Metastatic Pancreatic Carcinoma in the Ovary (tissue), 1 donor: ENCODE results near the genes MSANTD4, GUCY1A2, FDX1, HOATZ and SIK2.

DNA sequence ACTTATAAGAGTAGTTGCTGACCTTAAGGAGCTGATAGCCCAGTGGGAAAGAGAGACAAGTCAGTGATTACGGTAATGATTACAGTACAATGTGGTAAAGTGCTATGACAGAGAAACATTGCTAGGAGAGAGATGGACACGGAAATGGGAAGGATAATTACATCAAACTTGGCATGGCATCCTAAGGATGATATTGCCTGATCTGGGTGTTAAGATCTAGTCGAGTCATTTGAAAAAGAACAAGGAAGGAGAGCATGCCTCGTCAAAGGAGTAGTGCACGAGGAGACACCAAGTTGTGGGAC, 7.9 kb downstream of the GRIA4 start:
- PRO-cap = no peak

- PRO-cap = no peak
Measured at GRCh38 chr11:106001998-106002575, 20.0 kb downstream of the MSANTD4 start.

DNA sequence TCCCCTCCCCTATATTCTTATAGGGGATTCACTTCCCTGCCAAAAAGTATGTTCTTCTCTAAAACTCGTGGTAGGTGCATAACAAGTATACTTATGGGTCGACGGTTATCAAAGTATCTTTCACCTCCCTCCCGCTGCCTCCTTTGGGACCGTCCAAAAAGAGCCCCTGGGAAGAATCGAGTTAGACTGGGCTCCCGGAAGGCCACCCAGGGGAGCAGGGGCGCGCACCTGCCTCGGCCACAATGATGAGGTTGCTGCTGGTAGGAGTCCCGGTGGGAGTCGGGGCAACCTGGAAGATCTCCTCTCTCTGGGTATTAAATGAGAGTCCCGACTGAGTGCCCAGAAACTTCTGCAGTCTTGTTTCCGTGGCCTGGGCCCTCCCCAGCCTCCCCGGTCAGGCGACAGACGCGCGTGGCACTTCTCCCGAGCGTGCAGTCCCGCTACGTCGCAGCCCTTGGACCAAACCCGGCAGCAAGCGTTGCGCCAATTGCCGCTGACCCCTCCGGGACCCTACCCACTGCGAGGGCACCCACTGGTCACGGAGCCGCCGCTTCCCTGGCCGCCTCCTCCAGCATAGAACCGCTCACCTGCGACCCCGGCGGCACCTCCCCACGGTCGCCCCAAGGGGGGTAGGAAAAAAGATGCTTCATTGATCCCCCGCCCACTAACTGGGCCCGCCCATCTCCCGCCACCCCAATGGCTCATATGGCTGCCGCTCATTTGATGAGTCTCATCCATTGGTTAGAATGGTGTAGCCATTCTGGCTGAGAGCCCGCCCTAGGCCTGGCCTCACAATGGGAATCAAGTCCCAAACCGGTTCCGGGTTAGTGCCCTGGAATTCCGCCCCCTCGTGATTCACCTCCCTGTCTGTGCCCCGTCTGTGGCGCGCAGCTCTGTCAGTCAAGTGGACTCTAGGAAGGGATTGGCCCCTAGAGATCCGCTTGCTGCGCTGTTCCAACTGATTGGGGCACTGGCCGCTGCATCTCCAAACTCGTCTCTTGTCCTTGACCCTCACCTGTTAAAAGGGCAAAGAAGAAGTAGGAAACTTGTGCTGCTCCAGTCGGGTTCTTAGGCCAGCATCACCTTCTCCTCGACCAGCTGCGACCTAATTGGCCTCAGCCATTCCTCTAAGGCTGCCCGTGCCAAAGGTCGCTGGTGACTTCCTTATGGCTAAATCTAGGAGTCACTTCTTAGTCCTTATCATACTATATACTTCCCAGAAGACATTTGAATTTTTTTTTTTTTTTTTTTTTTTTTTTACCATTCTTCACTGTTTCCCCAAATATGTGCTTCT, at the start of gene MSANTD4:
Gene MSANTD4 (minus strand): TSS at position 633 of the 1,294 bp plus-strand sequence.
- PRO-cap = unidirectional peak, minus-strand start at position 456 of the sequence; bidirectional peak, plus-strand start at position 957 of the sequence, minus-strand start at position 600 of the sequence; unidirectional peak, plus-strand start at position 1,021 of the sequence

DNA sequence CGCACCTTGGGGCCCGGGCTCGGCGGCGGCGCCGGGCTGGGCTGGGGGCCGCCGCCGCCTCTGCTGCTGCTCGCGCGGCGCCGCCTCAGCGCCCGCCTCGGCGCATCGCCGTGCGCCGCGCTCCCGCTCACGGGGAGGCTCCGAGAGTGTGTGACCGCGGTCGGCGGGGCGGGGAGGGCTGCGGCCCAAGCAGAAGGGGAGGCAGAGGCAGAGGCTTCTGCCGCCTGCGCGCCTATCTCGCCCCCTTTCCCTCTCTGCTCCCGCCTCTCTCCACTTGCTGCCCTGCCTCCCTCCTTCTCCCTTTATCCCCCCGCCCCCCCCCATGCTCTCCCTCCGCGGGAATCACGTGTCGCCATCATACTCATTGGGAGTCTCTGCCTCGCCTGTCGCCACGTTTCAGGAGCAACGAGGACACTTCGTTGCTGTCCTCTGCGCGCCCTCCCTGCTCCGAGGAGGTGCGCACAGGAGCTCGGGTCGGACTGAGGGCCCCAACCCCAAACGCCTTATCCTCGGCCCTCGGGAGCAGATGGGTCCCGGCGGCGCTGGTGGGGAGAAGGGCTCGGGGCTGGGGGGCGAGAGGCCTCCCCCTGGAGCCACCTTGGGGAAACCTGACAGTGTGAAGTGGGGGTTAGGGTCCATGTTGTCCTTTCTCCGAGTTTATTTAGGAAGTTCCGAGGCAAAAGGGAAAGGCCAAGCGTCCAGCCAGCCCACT, at the start of gene GUCY1A2:
Gene GUCY1A2 (minus strand): TSS at position 219 of the 712 bp plus-strand sequence.
- PRO-cap = bidirectional peak, plus-strand start at position 392 of the sequence, minus-strand start at position 276 of the sequence

GRCh38 chr11:107391954-107392362, 65.7 kb downstream of the CWF19L2 start:
- PRO-cap = no peak

DNA sequence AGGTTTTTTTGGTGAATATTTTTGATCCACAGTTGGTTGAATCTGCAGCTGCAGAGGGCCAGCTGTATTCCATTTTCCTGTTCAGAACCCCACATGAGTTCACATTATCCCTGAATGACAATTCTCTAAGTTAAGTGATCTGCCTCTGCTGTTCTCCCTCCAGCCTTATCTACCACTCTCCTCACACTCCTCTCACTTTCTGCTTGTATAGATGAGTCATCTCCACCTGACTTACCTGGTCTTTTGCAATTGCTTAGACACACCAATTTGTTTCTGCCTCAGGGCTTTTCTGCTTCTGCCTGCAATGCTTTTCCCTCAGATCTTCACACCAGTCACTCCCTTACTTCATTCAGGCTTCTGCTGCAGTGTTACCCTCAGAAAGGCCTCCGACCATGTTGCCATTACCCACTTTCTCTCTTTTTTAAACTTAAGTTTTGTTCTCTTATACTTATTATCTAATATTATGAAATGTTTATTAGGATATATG, 118.1 kb downstream of the ATM start:
- PRO-cap = no peak

GRCh38 chr11:108497295-108497956, 758 bp downstream of the POGLUT3 start:
- PRO-cap = unidirectional peak, plus-strand start at chr11:108497525; bidirectional peak, plus-strand start at chr11:108497791, minus-strand start at chr11:108497639

DNA sequence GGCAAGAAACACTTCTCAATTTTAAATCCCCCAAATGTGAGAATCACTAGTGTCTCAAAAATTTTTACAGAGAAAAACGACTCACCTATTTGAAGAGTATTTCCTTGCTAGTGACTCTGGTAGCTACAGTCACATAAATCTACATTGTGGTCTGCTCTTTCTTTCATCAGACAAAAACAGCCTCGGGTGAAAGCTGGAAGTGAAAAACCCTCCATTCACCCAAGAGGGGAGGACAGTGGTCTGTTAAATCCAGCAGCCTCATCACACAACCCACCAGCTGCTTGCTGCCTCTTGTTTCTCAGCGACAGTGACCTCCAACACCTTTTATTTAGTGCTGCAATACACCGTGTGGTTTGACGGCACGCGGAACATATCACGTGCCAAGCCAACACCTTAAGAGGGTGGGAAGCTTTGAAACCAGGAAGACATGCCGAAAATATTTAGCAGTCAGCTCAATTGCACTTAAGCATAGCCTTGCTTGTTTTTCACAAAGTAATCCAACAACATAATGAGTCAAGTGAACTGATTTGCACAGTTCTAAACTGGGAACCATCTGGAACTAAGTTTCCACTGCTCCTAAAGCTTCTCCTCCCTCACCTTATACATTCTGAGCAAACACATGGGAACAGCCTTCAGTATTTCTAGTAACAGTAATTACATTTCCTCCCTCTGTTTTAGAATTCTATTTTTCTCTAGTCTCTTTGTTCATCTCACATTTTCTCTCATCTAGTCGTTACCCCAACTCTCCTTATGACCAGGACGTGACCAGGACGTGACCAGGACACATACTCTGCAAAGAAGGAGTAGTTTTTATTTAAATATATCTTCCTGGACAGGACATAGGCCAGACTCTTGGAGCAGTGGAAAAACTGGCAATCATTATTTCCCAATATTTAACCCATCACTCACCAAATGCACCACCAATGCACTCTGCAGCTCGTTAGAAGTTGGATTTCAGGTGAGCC, 40.0 kb upstream of the POGLUT3 start:
- PRO-cap = no peak

- PRO-cap = no peak
Measured at GRCh38 chr11:108960387-108961044, 295.6 kb downstream of the DDX10 start.

DNA sequence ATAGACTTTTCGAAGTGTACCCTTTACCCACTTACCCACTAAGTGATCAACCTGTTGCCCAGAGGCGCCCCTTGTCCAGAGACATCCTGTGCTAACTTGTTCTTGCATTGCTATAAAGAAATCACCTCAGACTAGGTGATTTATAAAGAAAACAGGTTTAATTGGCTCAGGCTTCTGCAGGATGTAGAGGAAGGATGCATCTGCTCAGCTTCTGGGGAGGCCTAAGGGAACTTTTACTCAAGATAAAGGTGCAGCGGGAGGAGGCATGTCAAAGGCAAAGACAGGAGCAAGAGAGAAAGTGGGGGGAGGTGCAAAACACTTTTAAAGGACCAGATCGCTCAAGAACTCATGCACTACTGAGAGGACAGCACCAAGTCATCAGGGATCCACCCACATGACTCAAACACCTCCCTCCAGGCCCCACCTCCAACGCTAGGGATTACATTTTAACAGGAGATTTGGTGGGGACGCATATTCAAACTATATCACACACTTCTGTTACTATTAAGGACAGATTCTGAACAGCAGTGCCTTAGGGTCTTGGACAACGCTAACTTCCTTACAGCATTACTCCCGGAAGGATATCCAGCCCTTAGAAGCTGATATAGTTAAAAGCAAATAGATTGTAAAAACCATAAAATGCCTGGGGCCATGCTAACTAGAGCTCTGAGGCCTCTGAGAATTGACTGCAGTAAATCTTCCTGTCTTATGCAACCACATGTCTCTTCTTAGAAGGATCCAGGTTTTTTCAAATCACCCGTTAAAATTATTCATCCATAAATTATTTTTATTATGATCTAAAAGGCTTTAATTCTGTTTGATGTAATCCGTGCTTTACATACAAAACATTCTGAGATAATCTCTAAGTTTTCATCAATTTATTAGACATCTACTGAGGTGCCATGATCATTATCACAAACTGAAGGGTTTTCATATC, 16.8 kb upstream of the ZC3H12C start:
- PRO-cap = unidirectional peak, minus-strand start at position 358 of the sequence

DNA sequence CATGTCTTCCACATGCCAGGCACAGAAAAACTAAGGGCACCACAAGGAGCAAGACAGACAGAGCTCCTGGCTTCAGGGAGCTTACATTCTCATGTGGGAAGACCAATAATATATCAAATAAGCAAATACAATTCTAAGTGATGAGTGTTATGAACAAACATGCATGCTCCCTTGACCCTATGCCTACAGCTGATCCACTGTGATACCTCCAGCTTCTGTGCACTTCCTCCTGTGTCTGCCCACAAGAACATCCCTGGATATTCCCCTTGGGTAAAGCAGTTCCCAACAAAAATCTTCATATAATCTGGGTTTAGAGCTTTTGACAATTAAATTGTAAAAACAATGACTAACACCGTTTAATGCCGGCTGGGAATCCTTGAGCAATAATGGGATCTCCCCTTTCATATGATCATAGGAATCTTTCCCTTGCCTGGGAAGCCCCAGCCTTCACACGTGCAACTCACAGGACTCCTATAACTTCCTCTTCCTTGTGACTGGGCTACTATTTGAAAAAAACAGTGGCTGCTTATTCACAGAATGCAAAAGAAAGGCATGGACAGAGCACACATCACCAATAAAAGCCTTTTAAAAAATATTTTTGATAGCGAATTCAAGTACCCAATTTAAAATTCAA, 6.3 kb upstream of the ZC3H12C start:
- PRO-cap = no peak

DNA sequence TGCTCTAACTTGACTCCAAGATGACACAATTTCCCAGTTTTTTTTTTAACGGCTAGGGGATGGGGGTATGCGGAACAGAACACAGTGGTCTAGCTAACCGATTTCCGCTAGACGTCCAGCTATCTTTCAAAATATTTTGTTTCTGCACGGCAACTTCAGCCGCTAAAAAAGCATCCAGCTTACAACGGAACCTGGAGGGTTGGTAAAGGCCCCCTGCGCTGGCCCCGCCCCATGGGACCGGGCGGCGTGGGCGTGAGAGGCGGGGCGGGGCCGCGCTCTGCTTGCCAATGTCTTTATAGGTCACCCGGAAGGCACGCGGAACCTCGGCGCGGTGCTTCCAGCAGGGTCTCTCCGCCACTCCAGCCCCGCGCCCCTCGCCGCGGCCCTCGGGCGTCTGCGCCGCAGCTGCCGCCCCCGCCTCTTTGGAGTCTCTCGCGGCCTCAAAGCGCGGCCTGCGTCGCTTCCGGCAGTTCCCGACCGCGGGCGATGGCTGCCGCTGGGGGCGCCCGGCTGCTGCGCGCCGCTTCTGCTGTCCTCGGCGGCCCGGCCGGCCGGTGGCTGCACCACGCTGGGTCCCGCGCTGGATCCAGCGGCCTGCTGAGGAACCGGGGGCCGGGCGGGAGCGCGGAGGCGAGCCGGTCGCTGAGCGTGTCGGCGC, at the start of gene FDX1:
Gene FDX1 (plus strand): TSS at position 314 of the 658 bp plus-strand sequence.
- PRO-cap = unidirectional peak, plus-strand start at position 326 of the sequence; bidirectional peak, plus-strand start at position 532 of the sequence, minus-strand start at position 424 of the sequence

- PRO-cap = no peak
Measured at GRCh38 chr11:110947313-110947875, 235.2 kb upstream of the ARHGAP20 start.

GRCh38 chr11:111329603-111330221, 31.4 kb downstream of the POU2AF3 start:
- PRO-cap = no peak

DNA sequence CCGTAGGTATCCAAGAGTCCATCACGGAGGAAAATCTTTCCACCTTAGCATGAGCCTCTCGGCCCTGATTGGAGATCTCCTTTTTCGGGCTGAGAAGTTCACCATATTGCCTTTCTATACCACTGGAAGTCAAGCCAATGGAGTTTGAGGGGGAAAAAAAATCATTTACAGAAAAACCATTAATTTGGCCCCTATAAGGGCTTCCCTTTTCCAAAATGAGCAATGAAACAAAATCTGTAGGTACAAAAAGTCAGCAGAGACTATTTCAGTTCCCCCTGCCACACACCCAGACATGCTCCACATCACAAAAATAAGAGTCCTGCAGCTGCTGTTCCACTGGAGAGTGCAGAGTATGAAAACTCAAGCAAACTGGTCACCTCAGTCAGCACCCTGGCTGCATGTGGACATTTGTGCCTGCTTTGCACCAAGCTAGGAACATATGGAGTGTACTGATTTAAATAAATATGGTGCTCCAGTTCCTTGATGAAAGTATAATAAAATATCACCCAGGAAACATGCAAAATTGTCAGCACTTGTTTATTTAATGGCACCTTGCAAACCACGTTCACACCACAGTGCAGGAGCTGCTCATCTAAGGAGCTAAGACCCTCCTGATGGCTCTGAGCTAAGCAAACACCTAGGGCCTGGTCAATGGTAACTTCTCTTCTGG, 15.1 kb downstream of the POU2AF1 start:
- PRO-cap = no peak

- PRO-cap = no peak
Measured at GRCh38 chr11:111514549-111515150, at the start of gene HOATZ. Gene HOATZ, plus strand, starts transcription at chr11:111514778.

- PRO-cap = bidirectional peak, plus-strand start at chr11:111602456, minus-strand start at chr11:111602319
Measured at GRCh38 chr11:111602369-111602992, at the start of gene SIK2. Gene SIK2, plus strand, starts transcription at chr11:111602449.

GRCh38 chr11:111604157-111604710, 2.0 kb downstream of the SIK2 start:
- PRO-cap = no peak

DNA sequence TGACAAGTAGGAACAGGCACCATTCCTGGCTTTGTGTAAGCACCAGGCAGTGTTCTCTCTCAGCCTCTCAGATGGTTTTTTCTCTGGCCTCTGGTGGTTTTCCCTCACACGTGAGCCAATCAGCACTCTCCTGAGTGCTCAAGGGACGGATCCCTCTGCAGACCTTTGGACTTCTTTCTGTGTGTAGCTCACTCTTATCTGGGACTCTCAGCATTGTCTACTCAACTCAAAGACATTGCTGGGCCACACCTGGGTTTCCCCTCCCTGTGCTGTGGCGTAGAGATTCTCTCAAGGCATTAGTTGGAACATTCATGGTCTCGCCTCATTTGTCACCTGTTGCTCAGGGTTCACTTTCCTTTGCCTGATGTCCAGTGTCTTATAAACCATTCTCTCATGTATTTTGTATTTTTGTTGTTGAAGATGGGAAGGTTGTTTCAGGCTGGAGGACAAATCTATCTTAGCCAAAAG, 21.4 kb downstream of the SIK2 start:
- PRO-cap = no peak

DNA sequence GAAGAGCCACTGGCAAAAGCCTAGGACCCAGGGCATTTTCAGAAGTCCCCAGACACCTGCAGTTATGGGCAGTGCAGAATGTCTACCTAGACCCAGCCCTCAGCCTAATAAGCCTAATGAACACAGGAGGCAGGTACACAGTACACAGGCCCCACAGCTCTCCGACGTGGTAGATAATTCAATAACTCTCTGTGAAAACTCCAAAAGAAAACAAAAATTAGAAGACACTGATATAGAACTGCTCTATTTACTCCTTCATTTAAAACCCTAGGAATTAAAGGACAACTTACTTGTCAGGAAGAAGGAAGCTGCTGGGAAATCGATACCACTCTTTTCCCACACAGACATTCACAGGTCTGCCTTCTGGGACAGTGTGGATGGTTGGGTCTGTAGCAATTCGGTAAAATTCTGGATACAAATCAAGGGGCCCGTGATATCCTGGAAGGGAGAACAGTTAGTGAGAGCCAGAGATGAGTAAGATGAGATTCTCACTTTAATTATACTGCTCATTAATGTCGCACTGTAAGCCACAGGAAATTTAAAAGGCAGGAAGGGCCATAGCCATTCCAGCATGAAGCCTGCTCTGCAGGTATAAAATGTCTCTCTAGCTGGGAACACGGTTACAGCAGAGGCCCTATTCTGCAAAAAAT, 34.1 kb downstream of the ALG9 start:
- PRO-cap = no peak